Cerebellum (tissue), 5 donors: ENCODE data around the genes SPARCL1 and MEPE.

DNA sequence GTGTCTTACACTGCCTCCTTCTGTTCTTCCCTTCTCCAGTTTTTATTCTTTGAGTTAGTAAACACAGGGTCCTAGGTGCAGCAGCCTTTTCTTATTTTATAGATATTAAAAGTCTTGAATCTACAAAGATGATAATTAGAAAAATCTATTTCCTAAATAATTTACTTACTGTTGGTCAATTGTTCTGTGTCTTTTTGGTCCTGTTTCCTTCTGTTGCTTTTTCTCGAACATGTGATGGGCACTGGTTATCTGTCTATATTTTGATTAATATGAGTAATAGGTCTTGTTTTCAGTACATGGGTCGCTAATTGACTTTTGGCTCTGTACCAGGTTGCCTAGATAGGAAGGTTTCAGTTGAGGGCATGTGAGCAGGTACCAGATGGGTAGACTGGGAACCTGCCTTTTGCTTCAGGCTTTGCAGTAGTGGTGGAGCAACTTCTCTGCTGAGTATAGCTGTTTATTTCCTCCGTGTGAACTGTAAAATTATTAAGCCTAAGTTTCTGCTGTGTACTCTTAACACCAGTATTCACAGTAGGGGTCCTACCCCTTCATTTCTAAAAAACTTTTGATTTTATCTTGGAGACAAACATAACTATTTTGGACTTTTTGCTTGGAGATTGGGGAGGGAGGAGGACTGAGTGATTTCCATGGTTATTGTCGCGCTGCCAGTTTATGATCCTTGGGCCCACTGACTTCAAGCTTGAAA is 1.3 kb downstream of the NUDT9 start:
- PRO-cap, 3 experiments = no peak in any of the 3 experiments
- RAMPAGE, long total RNA = no peak

GRCh38 chr4:87502572-87503453 is 26.4 kb downstream of the SPARCL1 start:
- PRO-cap, 3 experiments = no peak in any of the 3 experiments
- RAMPAGE, long total RNA = no peak

GRCh38 chr4:87516819-87517179 is 12.4 kb downstream of the SPARCL1 start:
- PRO-cap, 3 experiments = no peak in any of the 3 experiments
- RAMPAGE, long total RNA = no peak

DNA sequence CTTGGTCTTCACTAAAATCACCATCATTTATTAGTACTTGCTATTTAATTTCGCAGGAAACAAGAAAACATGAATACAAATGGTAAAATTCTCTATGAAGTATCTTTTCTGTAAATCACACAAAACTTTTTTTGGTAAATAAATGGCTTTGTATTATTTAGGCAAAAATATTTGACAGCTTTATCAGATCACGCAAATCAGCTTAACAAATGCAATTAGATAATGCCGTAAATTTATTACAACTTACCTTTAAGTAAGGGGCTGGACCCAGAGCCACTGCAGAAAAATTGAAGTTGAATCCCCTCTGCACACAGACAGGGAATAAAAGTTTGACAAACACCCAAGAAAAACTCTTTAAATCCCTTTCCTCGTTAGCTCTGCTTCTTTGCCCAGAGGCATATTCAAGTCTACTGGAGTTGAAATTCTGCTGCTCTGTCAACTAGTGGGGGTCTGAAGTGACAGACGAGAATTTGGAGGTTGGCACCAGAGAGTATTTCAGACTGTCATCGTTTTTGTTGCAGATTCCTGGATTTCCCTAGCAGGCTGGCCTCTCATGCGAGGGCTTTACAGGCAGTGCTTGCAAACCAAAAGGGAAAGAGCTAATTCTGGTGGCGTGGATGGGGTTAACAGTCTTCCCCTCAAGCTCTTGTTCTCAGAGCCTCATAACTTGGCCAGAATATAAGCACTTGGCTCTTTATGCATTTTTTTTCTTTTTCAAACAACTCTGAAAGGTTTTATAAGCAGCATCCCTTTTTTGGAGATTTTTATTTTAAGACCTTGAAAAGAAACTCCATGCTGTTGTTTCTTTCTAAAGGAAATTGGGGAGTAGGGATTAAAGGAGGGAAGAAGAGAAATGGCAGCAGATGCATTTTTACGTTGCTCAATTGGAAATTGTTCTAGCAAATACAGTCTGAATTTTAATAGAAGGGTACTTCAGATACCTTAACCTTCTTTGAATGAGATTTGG is at the start of gene SPARCL1:
TSS of gene SPARCL1 (minus strand) at position 579 of the 967 bp plus-strand sequence.
- PRO-cap, 3 experiments = peak in 3 of 3 experiments; most common plus-strand start position 520 of the sequence (in 1); most common minus-strand start position 654 of the sequence (in 2)
- RAMPAGE, long total RNA = start-site peak on the minus strand centred at position 466 of the sequence, 393 bp wide, 7,152 and 789 reads in 2 replicates

- PRO-cap, 3 experiments = no peak in any of the 3 experiments
- RAMPAGE, long total RNA = no peak
Observed at GRCh38 chr4:87745265-87745774, 54.0 kb upstream of the IBSP start.

DNA sequence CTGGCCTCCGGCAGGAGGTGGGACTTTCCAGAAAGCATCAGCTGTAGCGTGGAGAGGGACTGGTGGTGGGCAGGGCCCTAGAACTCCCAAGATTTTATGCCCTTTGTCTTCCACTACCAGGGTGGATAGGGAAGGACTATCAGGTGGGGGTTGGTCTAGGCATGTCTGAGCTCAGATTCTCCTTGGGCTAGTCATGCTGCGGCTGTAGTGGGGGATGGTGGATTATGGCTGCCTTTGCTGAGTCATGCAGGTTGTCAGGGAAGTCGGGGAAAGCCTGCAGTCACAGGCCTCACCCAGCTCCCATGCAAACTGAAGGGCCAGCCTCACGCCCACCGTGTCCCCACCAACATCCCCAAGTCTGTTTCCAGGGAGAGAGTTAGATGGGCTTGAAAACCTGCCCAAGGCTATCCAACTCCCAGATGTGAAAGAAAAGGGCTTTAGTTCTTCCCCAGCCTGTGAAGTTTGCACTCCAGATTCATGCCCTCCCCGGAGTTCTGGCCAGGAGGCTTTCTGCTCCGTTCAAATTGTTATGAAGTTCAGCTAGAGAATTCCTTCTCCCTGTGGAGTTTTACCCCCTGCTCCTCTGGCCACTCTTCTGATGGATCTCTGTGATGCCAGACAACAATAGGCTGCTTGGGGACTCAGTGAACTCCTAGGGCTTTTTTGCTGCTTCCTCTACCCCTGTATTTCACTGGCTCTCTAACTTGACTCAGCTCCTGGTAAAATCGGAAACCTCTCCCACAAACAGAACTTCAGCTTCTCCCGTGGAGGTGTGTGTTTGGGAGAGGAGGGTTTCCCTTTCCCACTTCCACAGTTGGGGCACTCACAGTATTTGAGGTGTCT is 13.3 kb upstream of the MEPE start:
- PRO-cap, 3 experiments = no peak in any of the 3 experiments
- RAMPAGE, long total RNA = no peak

GRCh38 chr4:87832622-87833136 is at the start of gene MEPE:
Gene MEPE, plus strand, starts transcription at chr4:87832969.
- PRO-cap, 3 experiments = no peak in any of the 3 experiments
- RAMPAGE, long total RNA = no peak

- PRO-cap, 3 experiments = no peak in any of the 3 experiments
- RAMPAGE, long total RNA = no peak
Observed at GRCh38 chr4:87851267-87851633, 18.5 kb downstream of the MEPE start.

DNA sequence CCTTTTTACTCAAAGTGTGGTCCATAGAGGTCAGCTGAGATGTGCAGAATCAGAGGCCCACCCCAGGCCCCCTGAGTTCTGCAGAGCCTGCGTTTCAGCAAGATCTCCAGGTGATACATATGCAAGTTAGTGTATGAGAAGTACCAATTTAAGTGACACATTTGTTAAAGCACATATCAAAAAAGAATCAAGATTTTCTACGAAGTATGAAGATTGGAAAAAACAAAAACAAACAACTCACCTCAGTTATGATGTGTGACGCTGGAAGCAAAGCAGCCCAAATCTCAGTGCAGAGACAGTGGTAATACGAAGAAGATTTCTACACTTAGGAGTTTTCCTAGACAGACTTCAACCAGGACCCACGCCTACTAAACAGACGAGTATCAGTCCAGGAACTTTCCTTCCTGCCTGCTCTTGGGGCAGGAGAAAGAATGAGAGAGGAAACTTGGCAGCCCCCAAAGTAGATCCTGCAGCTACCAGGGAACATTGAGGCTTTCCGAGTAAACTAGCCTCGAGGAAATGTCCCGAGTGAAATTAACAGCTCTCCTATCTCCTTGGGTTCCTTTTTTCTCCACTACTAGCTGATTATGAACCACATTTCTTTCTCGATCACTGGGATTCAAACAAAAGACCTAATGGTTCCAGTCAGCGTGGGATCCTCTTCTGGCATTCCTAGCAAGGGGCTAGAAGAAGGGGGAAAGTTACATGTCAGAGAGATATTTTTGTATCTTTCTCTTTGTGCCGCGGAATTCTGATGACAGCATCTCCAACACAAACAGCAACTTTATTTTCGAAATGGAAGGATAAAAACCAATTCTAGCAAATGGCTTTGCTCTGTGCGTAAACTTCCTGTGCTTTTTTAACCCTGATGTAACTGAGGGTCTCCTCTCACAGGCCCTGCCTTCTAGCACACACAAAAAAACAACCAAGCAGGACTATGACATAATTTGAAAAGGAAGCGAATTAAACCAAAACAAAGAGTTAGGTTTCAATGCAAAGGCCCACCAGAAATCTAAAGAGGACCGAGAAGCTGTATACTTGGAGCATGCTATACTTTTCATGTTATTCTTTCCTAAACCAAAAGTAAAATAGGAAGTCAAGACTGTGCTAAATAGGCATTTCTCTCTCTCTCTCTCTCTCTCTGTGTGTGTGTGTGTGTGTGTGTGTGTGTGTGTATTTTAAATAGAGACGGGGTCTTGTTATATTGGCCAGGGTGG is 53.2 kb downstream of the PPM1K start:
- PRO-cap, 3 experiments = no peak in any of the 3 experiments
- RAMPAGE, long total RNA = no peak

- PRO-cap, 3 experiments = no peak in any of the 3 experiments
- RAMPAGE, long total RNA = no peak
Observed at GRCh38 chr4:88341035-88341574, 37.5 kb upstream of the HERC6 start.

DNA sequence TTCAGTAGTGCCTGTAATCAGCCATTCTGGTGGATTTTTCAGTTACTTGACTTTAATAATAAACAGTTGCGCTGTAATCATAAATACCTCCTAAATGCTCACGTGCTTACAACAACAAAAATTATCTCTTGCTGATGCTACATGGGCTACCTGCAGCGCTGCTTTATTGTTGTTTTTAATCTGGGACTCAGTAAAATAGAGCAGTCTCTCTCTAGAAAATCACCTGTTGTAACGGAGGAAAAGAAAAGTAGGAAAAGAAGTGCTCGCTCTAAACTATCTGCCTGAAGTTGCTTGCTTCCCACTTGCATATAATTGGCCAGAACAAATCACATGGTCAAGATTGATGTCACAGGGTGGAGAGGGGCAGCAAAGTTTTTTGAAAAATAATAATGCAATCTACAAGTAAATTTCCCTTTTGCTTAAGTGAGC is 8.3 kb upstream of the HERC6 start:
- PRO-cap, 3 experiments = no peak in any of the 3 experiments
- RAMPAGE, long total RNA = no peak

- PRO-cap, 3 experiments = no peak in any of the 3 experiments
- RAMPAGE, long total RNA = no peak
Observed at GRCh38 chr4:88401552-88402049, 22.9 kb downstream of the HERC6 start.

GRCh38 chr4:88657523-88657884 is 40.1 kb downstream of the NAP1L5 start:
- PRO-cap, 3 experiments = no peak in any of the 3 experiments
- RAMPAGE, long total RNA = no peak

GRCh38 chr4:88822983-88824056 is 125.7 kb upstream of the NAP1L5 start:
- PRO-cap, 3 experiments = peak in 3 of 3 experiments; most common plus-strand start chr4:88823813 (in 2); most common minus-strand start chr4:88823201 (in 2)
- RAMPAGE, long total RNA = no peak

DNA sequence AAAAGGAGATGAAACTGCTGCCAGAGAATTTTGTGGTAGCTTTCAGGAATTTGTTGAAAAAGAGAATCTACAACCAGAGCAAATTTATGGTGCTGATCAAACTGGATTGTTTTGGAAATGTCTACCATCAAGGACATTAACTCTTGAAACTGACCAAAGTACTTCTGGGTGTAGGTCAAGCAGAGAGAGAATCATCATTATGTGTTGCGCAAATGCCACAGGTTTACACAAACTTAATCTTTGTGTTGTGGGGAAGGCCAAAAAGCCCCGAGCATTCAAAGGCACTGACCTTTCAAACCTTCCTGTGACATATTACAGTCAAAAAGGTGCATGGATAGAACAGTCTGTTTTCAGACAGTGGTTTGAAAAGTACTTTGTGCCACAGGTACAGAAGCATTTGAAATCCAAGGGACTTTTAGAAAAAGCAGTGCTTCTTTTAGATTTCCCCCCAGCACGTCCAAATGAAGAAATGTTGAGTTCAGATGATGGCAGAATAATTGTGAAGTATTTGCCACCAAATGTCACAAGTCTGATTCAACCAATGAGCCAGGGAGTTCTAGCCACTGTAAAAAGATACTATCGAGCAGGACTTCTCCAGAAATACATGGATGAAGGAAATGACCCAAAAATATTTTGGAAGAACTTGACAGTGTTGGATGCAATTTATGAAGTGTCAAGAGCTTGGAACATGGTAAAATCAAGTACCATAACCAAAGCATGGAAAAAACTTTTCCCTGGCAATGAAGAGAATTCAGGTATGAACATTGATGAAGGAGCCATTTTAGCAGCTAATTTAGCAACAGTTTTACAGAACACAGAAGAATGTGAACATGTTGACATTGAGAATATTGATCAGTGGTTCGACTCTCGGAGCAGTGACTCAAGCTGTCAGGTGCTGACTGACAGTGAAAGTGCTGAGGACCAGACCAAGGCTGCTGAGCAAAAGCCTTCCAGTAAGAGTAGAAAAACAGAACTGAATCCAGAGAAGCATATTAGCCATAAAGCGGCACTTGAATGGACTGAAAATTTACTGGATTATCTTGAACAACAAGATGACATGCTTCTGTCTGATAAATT is 2.4 kb downstream of the TIGD2 start:
- PRO-cap, 3 experiments = no peak in any of the 3 experiments
- RAMPAGE, long total RNA = no peak

DNA sequence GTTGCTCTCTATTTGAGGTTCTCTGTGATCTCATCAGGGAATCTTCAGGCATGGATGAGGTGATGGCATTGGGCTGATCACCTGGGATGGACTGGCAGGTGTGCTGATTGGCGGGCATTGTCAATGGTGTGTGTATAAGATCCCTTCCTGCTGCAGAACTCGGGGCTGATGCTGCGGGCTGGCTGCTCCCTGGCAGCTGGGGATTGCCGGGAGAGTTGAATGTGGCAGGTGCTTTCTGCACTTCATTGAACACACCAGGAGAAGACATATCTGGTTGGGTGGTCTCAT is 58.0 kb downstream of the GPRIN3 start:
- PRO-cap, 3 experiments = no peak in any of the 3 experiments
- RAMPAGE, long total RNA = no peak

- PRO-cap, 3 experiments = no peak in any of the 3 experiments
- RAMPAGE, long total RNA = no peak
Observed at GRCh38 chr4:89253745-89254473, 53.7 kb downstream of the GPRIN3 start.

DNA sequence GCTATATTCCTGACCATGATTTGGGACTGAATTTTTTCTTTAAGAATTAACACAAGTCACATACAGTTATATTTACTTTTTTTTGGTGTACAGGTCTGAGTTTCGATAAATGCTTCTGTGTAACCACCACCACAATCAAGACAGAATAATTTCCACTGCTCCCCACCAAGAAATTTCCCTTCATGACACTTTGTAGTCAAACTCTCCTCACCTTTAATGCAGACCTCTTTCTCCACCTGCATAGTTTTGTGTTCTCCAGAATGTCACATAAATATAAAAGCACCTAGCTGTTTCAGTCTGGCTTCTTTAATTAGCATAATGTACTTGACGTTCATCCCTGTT is 16.5 kb downstream of the GPRIN3 start:
- PRO-cap, 3 experiments = no peak in any of the 3 experiments
- RAMPAGE, long total RNA = no peak

- PRO-cap, 3 experiments = no peak in any of the 3 experiments
- RAMPAGE, long total RNA = no peak
Observed at GRCh38 chr4:89303686-89304419, 3.7 kb downstream of the GPRIN3 start.

GRCh38 chr4:89470098-89470496 is 162.5 kb upstream of the GPRIN3 start:
- PRO-cap, 3 experiments = no peak in any of the 3 experiments
- RAMPAGE, long total RNA = no peak